H4 (cell line): ENCODE measurements around a stretch of chr10.

GRCh38 chr10:34758210-34758717 is 56.8 kb downstream of the PARD3 start:
- RAMPAGE, long total RNA, result no peak

GRCh38 chr10:34760346-34760963 is 54.6 kb downstream of the PARD3 start:
- RAMPAGE, long total RNA, result no peak

DNA sequence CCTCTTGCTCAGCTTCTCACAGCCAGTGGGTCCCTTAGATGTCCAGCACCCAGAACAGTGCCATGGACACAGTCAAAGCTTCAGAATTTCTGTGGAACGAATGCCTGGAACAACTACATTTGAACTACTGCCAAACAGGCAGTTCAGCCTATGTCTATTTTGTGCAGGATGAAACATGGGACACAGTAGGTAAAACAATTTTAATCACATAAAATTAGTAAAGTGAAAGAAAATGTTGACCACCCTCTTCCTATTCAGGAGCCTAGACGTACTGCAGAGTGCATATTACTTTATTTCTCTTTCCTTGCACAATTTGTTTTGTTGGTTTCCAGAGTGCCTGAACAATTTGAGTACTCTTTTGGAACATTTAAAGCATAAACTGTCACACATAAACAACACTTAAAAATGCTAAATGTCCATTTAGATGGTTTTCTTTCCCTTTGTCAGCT is 2.1 kb downstream of the PARD3 start:
- RAMPAGE, long total RNA, result no peak

- RAMPAGE, long total RNA, result no peak
Observed at GRCh38 chr10:34941697-34942322, 126.7 kb upstream of the PARD3 start.

- RAMPAGE, long total RNA, result no peak
Observed at GRCh38 chr10:35087535-35088354, 2.4 kb downstream of the CUL2 start.

DNA sequence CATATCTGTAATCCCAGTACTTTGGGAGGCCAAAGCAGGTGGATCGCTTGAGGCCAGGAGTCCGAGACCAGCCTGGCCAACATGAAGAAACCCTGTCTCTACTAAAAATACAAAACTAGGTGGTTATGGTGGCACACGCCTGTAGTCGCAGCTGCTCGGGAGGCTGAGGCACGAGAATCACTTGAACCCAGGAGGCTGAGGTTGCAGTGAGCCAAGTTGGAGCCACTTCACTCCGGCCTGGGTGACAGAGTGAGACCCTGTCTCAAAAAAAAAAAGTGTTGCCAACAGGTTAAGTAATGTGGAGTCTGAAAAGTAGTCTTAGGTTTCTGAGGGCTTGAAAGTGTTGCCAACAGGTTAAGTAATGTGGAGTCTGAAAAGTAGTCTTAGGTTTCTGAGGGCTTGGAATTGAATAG is 23.9 kb downstream of the CREM start:
- RAMPAGE, long total RNA, result no peak

DNA sequence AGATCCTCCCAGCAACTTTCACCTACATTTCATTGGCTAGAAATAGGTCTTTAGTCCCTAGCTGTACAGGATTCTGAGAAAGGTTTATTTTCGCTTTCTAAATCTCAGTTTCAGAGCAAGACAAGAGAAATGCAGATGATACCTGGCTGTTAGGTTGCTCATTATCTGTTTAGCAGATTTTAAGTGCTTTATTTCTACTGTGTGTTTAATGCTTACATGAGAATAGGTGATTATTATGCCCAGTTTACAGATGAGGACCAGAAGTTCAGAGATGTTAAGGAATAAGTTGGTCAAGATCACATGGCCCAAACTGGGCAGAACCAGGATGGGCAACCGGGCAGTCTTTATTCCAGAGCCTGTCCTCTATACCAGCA is 82.1 kb downstream of the CREM start:
- RAMPAGE, long total RNA, result no peak

DNA sequence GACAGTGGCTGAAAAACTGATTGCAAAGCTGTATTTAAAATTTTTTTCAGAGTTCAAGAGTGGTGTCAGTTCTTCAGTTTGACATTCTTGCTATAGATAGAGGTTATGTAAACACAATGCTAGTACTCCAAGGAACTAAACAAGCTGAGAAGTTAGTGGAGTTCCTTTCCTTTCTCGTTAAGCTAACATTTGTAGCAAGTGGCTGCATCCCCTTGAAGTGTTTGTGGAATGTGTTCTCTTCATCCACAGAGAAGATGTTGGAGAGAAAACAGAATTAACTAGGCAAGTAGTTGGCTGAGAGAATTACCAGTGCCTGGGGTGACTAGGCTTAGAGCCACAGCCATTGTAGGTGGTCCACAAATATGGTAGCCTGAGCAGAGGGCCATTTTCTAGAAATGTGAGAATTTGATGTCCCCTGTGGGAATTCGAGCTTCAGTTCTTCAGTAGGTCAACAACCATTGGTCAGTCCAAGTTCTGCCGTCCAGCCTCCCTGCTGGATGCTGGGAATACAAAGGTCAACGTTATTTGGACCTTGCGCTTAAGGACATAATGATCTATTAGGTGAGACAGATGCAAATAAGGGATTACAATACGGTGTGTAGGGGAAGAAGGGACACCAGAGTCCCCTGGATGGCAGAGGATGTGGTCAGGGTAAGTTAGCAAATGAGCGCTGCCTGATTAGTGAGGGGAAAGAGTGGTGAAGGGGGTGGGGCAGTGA is 16.0 kb downstream of the CCNY start:
- RAMPAGE, long total RNA, result no peak

DNA sequence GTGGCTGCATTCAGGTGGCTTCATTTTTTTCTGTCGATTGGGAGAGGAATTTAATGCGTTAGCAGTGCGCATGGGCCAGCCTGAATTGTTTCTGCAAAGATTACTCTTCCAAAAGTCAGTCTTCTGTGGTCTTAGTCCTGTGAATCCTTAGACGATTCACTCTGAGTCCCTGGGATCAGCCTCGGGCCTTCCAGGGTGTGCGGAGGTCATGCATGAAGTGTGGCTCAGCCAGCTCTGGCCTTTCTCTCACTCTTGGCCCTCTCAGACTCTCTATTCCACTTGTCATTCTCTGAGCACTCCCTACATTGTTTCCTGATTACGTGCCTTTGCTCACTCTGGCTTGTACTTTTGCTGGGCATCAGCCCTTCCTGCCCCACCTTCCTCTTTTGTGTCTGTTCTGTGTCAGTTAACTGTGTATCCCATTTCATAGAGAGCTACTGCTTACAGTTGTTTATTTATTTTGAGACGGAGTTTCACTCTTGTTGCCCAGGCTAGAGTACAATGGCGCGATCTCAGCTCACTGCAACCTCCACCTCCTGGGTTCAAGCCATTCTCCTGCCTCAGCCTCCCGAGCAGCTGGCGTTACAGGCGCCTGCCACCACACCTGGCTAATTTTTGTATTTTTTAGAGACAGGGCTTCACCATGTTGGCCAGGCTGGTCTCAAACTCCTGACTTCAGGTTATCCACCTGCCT is 36.1 kb downstream of the CCNY start:
- RAMPAGE, long total RNA, result no peak

- RAMPAGE, long total RNA, result no peak
Observed at GRCh38 chr10:35422298-35422834, 86.1 kb downstream of the CCNY start.

DNA sequence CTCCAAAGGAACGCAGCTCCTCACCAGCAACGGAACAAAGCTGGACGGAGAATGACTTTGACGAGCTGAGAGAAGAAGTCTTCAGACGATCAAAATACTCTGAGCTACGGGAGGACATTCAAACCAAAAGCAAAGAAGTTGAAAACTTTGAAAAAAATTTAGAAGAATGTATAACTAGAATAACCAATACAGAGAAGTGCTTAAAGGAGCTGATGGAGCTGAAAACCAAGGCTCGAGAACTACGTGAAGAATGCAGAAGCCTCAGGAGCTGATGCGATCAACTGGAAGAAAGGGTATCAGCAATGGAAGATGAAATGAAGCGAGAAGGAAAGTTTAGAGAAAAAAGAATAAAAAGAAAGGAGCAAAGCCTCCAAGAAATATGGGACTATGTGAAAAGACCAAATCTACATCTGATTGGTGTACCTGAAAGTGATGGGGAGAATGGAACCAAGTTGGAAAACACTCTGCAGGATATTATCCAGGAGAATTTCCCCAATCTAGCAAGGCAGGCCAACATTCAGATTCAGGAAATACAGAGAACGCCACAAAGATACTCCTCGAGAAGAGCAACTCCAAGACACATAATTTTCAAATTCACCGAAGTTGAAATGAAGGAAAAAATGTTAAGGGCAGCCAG is 130.3 kb upstream of the GJD4 start:
- RAMPAGE, long total RNA, result no peak

DNA sequence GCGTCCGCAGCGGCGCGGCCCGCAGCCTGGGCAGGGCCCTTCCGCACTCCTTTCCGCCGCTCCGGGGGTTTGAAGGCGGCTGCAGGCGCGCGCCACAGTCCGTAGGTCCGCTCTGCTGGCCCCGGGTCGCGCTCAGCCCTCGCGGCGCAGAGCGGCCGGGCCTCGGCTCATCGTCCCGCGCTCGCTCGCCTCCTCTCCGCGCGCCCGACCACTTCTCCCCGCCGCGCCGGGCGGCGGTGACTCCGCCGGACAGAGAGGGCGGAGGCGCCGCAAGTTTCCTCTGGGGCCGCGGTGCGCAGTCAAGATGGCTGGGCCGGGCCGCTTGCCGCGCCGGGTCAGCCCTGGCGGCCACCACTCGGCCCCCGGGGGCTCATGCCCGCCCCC is 508 bp downstream of the FZD8 start:
- RAMPAGE, long total RNA, result no peak

DNA sequence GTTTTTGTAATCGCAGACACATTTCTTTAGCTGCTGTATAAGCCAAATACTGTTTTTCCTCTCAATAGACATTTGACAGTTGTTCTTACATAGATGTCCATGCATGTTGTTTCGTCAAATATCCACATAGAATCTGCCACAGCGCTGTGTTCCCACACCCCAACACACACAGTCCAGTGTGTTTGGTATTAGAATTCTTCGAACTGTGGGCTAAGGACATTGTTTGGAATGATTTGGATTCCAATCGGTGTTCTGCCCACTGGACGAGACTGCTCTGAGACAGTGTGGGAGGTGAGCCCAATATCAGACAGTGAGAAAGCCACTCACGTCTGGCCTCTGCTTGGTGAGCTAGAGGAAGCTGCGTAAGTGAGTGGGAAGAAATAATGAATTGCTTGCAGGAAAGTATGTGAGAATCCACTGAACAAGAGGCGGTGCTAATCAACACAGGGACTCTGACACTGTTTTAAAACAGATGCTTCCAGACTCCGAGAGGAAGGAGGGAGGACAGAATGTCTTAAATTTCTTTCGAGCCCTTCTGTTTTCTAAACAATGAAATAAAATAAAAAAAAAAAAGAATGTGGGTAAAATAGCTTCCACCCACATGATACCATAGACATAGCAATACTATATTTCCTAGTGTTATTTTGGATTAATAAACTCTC is 675.0 kb upstream of the ANKRD30A start:
- RAMPAGE, long total RNA, result no peak

DNA sequence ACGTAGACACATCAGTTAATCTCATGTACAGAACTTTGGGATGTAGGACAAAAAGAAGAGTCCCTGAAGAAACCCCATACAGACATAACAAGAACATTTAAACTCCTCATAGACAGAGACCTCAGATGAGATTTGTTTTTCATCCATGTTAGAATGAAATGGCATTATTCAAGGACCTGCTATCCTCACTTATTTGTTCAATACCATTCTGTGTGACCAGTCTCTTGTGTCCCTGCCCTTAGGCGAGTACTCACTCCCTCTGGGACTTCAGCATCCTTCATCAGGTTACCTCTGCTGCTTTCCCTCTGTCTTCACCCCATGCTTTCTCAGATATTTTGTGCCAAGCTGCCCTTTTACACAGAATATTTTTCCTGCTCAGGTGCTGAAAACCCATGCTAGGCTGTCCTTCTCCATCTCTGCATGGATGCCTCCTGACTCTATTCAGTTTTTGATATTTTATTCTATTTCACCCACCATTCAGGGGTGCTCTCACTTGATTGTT is 119.0 kb downstream of the ANKRD30A start:
- RAMPAGE, long total RNA, result no peak

DNA sequence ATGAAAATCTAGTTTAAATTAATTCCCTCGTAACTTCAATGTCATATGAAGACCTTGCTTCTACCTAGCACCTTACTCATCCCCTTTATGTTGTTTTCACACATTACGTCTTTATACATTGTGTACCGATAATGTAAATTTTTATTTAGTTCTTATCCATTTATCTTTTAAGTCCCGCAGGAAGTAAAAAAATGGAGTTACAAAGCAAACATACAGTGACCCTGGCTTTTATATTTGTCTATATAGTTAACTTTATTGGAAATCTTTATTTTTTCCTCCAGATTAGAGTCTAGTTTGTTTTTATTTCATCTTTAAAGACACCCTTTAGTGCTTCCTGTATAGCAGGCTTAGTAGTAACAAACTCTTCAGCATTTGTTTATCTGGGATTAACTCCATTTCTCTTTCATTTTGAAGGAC is 18.4 kb downstream of the ZNF33A start:
- RAMPAGE, long total RNA, result no peak

DNA sequence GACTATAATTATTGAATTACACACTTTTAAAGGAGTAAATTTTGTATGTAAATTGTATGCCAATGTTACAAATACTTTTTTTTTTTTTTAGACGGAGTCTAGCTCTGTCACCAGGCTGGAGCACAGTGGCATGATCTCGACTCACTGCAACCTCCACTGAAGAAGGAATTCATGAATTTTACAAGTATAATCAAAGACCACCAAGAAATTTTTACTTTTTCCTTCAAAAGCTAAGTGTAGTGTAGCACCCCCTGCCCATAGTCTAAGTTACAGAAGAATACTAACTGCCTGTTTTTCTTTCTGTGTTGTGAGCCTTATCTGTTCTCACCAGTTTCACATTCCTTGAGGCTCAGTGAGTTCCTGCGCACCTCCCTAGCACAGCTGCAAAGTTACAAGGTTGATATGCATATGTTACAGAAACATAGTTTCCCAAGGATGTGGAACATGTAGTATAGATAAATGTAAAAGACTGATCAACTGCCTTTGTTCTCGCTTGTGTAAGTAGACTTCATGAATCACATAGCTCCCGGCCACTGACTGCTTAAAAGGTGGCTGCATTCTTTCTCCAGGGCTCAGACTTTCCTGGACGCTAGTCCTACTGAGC is 6.6 kb upstream of the ZNF33B start:
- RAMPAGE, long total RNA, result no peak

- RAMPAGE, long total RNA, result no peak
Observed at GRCh38 chr10:42754030-42755019, 28.3 kb upstream of the BMS1 start.

DNA sequence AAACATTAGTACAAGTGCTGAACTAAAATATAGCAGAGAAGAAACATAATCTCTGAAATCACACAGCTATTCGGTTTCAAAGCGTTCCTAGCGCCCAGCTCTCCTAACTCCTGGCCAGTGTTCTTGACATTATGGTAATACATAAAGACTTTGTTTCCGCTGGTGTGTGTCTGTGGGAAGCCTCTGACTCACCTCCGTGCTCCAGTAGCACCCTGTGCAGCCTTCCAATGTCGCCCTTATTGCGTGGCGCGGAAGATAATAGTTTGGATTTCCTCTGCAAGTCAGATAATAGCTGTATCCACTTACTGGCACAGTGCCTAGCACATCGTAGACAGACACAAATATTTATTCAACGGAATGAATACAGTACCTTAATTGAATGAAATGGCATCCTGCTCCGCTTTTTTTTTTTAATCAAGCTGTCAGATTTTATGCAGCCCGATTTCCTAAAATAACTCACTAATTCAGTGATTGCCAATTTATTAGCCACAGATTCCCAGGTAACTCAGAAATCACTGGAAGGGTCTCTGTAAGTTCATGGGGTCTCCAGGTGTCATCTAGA is 647 bp downstream of the BMS1 start:
- RAMPAGE, long total RNA, result no peak

- RAMPAGE, long total RNA, result no peak
Observed at GRCh38 chr10:43053837-43054154, 23.1 kb upstream of the RET start.

DNA sequence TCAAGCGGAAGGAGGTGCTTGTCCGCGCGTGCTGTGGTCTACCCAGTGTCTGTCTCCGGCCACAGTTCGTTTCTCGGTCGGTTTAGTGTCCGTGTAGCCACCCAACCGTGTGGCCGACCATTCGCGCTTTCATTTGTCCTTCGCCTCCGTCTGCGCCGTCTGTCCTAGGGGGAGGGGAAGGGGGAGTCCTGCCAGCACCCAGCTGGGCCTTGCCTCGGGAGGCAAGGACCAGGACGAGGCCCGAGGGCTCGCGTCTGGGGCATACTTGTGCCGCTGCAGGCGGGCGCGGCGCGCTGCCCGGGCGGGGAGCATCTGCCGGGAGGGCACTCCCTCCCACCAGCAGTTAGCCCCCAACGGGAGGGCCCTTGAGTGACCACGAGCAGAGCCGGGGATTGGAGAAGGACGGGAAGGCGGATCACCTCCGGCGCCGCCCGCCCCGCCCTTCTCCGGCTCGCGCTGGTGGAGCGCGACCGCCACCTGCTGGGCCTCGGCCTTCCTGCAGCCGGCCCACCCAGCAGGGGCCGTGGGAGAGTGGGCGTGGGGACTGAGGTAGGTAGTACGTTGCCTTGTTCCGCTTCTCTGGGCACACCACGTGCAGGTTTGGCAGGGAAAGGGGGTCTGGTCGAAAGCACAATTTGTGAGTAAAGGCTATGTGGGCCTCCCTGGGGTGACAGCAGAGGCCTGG is 28.5 kb downstream of the RET start:
- RAMPAGE, long total RNA, result no peak